ENCODE results near the gene WNT2B.

GRCh38 chr1:111199643-111200463 is 593 bp downstream of the DENND2D start:
- PRO-cap, 8 experiments, result peak in 8 of 8 experiments; most common plus-strand start chr1:111200384 (in 8); most common minus-strand start chr1:111200137 (in 4)

- PRO-cap, 8 experiments, result peak in 2 of 8 experiments; most common plus-strand start chr1:111215059 (in 2)
These were observed 12.8 kb upstream of the CHI3L2 start for GRCh38 chr1:111214269-111215548.

- PRO-cap, 8 experiments, result no peak in any of the 8 experiments
These were observed 5.9 kb upstream of the CHI3L2 start for GRCh38 chr1:111221487-111222126.

DNA sequence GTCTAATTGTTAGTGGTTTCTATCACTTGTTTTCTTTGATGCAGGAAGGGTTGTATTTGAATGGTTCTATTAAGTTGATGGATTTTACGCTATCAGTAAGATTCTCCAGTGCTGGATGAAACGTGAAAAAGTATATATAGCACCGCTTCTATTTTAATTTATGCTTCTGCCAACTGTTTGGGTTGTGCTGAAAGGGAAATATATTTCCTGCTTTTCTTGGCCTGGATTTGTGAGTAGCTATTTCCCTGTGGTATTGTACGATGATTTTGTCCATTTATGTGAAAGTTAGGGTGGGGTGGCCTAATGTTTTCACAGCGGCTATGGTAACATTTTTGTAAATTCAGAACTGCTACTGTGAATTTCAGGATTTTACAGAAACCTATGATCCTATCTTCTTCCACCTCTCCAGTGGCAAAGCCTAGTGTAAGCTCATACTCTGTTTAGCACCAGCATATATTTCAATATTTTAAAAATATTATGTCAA is 352 bp downstream of the C1orf162 start:
- PRO-cap, 8 experiments, result no peak in any of the 8 experiments

GRCh38 chr1:111489551-111490029 is 13.8 kb downstream of the ADORA3 start:
- PRO-cap, 8 experiments, result peak in 1 of 8 experiments; most common minus-strand start chr1:111489724 (in 1)

DNA sequence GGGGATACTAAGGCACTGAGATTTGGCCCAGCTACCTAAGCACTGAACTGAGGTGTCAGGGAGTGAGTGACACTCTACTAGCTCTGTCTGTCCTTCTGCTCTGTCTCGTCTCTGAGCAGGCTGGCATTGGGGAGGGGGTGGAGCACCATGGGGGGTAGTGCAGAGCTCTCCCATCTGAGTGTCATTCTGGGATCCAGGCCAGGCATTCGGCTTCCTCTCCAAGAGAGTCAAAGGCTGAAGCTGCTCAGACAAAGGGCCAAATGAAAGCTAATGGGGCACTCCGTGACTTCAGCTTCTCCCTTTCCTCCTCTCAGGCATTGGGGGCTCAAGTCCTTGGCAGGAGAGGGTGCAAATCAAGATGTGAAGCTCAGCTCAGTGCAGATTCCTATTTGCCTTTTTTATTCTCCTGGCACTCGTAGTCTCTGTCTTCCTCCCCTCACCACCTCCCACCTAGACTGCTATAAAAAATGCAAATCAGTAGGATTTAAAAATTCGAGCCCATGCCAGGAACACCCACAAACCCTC is 2.2 kb downstream of the INKA2 start:
- PRO-cap, 8 experiments, result no peak in any of the 8 experiments

DNA sequence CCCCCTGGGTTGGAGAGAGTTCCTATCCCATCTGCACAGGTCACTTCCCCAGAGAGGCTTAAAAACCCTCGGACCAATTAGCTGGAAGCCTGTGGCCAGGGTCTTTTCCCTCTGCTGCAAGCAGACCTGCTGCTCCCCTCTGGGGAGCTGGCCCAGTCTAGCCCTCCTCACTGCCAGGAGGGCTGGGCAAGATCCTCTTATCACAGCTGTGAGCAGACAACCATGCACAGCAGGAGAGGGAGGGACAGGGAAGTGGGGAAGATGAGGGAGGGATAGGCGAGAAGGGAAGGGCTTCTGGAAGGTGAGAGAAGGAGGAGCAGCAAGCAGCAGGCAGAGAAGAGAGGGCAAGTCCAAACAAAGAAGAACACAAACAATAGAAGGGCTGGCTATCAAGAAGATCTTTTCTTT is 40.9 kb downstream of the KCND3 start:
- PRO-cap, 8 experiments, result no peak in any of the 8 experiments

DNA sequence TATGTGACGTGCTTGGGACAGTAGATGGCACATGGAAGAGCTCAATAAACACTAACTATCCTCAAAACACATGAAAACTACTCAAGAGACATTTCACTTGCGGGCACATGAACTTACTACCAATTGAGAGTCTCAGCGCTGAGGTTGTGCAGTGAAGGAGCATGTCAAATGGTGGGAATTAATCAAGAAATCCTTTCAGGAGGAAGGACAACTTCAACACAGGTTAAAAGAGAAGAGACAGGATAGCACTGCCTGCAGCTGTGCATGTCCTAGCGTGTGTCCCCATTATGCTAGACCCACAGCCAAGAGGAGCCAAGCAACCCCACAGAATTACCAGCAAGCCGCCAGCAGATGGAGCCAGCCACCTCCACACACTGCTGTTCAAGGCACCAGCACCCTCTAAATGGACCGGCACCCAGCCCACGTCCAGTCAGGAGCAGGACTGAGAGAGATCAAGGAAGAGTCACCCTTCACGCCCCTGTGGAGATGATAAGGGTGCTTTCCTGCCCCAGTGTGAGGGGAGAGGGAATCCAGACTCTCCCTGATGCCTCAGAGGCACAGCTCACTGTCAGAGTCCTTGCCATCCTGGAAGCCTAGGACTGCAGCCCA is 37.3 kb upstream of the CTTNBP2NL start:
- PRO-cap, 8 experiments, result no peak in any of the 8 experiments

DNA sequence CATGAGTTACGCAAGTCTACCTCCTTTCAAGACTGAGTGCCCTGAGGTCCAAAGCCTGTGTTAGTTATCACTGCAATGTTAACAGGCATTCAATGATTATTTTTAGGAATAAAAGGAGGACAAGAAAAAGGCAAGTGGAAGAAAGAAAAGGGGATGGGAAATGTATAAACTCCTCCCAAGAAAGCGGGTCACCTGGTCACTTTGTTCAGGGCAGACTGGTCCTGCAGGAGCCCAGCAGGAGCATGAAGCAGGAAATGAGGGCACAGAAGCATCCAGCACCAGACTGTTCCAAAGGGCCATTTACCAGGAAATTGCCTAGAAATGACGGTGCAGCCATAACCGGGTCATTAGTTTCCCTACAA is 7.7 kb upstream of the CTTNBP2NL start:
- PRO-cap, 8 experiments, result no peak in any of the 8 experiments

DNA sequence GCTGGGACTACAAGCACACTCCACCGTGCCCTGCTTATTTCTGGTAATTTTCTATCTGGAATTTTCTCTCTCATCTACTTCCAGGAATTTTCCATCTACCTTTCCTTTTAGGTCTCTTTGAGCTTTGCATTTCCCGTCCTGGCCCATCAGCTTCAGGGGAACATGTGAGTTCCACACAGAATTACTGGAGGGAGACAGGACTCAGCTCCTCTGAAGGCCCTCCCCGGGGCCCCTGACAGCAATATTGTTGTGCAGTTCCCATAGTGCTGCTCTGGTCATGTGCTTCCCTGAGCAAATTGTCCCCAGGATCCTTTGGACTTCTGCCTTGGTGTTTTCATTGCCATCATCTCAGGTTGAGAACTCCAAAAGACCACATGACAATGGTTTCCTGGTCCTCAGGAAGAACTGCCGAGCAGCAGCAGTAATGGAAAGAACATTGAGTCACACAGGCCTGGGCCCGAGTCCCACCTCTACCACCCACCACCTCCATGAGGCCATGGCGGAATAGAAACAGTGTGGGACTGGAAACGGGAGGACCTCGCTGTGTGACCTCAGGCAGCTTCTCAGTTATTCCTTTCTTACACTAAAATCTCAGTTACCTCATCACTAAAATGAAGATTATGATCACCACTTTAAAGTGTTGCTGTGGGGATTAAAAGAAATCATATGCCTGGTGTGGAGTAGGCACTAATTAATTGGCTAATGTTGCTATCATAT is 6.3 kb upstream of the CTTNBP2NL start:
- PRO-cap, 8 experiments, result no peak in any of the 8 experiments

DNA sequence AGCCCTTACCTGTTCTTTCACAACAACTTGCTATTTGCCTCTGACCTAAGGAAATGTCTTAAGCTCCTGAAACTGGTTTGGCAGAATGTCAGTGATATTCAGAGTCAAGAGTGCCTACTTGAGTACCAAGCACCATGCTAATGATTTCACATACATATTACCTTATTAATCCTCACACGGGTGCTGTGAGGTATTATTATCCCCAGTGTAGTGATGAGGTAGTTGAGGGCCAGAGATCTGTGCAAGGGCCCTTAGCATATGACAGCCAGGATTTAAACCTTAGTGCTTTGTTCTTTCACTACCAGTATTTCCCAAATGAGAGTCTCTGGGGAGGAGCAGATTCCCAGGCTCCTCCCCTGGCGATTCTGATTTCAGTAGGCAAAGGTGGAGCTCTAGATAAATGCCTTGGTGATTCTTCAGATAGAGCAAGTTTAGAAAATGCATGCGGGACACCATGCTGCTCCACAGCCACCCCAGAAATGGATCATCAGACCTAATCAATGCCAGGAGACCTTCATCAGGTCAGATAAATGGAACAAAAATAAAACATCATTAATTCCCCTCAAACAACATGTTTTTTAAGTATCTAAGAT is 47.4 kb upstream of the WNT2B start:
- PRO-cap, 8 experiments, result no peak in any of the 8 experiments

GRCh38 chr1:112465910-112466725 is 42.6 kb upstream of the WNT2B start:
- PRO-cap, 8 experiments, result peak in 6 of 8 experiments; most common plus-strand start chr1:112466411 (in 1); most common minus-strand start chr1:112466468 (in 6)

DNA sequence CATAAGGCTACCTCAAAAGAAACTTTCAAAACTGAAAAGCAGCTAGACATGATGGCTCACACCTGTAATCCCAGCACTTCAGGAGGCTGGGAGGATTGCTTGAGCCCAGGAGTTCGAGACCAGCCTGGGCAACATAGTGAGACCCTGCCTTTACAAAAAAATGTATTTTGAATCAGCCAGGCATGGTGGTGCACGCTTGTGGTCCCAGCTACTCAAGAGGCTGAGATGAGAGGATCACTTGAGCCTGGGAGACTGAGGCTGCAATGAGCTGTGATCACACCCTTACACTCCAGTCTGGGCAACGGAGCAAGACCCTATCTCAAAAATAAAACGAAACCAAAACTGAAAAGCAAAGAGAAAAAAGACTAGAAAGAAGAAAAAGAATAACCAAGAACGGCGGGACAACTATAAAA is 15.5 kb upstream of the WNT2B start:
- PRO-cap, 8 experiments, result no peak in any of the 8 experiments

- PRO-cap, 8 experiments, result peak in 1 of 8 experiments; most common plus-strand start chr1:112508782 (in 1)
These were observed at the start of gene WNT2B for GRCh38 chr1:112508589-112509681. TSS of gene WNT2B (plus strand) at chr1:112508965.

GRCh38 chr1:112668744-112669212 is 5.7 kb upstream of the MOV10 start:
- PRO-cap, 8 experiments, result no peak in any of the 8 experiments

GRCh38 chr1:112671832-112672462 is 2.5 kb upstream of the MOV10 start:
- PRO-cap, 8 experiments, result no peak in any of the 8 experiments

DNA sequence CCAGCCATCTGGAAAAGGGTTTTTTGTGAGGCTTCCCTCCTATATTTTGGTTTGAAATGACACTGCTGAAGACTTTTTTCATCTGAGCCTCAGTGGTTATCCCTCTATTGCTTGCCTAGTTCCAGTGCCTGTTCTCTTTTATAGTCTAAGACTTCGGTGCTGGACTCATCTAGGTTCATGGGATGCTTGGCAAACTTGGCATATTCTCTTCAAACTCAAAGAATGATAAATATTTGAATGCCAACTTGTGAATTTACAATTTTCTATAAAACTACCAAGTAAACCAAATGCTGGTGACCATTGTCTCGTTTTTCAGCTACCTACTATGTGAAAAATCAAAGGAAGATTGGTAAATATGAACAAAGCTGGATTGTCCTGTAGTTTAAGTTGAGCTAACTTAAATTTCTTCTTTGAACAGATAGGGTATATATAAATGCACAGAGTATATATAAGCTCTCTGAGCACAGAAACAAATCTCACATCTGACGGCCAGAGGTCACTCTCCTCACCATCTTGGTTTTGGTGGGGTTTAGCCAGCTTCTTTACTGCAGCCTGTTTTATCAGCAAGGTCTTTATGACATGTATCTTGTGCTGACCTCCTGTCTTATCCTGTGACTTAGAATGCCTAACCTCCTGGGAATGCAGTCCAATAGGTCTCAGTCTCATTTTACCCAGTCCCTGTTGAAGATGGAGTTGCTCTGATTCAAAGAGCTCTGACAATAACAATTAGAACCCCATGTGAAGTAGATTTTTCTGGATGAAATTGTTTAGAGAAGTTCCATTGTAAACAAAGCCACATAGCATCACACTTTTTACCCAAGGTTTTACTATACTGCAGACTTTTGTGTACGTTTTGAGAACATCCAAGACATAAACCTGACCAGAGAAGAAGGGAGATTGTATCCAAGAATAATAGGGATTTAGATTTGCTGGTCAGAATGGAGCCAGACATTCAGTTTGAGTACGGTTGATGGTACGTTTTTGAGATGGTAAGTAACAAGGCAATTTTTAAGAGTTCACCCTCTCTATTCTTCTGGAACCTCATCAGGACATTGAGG is 1.7 kb upstream of the MOV10 start:
- PRO-cap, 8 experiments, result peak in 3 of 8 experiments; most common plus-strand start position 679 of the sequence (in 3)

GRCh38 chr1:112854603-112855037 is 101.4 kb downstream of the SLC16A1 start:
- PRO-cap, 8 experiments, result no peak in any of the 8 experiments

GRCh38 chr1:113042407-113043378 is 30.3 kb upstream of the LRIG2 start:
- PRO-cap, 8 experiments, result no peak in any of the 8 experiments

- PRO-cap, 8 experiments, result no peak in any of the 8 experiments
These were observed 41.6 kb downstream of the LRIG2 start for GRCh38 chr1:113114419-113115253.

Data from peripheral blood mononuclear cell (primary cell).